Peyer's patch (tissue), 4 donors: ENCODE data around the genes CSK, RPP25 and GOLGA6C.

DNA sequence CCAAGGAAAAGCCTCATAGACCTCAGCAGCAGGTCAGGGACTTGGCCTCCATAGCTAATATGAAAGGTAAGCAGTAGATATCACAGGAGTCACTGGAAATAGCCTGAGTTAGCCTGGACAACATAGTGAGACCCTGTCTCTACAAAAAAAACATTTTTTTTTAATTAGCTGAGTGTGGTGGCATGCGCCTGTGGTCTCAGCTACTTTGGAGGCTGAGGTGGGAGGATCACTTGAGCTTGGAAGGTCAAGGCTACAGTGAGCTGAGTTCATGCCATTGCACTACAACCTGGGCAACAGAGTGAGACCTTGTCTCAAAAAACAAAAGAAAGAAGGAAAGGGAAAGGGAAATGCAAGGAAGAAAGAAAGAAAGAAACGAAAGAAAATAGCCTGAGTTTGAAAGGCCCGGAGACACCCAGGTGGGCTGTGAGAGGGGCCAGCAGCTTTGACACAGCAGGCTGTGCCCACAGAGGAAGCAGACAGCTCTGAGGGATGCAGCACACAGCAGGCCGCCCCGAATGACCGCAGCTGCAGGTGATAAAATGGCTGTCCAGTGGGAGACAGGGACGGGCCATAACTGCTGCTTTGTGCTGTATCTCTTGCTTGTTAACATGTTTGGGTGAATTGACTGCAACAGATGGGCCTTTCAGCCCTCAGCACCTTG, 36.9 kb upstream of the CLK3 start:
- PRO-cap: no peak
- RAMPAGE, long total RNA, 4 experiments: no peak in any of the 4 experiments

- PRO-cap: unidirectional peak, minus-strand start at chr15:74616536
- RAMPAGE, long total RNA, 4 experiments: no peak in any of the 4 experiments
Measured at GRCh38 chr15:74615994-74616969, 646 bp downstream of the CLK3 start.

GRCh38 chr15:74624685-74625282, 9.1 kb downstream of the CLK3 start:
- PRO-cap: no peak
- RAMPAGE, long total RNA, 4 experiments: no peak in any of the 4 experiments

GRCh38 chr15:74634495-74635419, 19.1 kb downstream of the CLK3 start:
- PRO-cap: no peak
- RAMPAGE, long total RNA, 4 experiments: start-site peak on the minus strand in 1 of 4 experiments, at chr15:74634784-74635290 at its widest, 12 reads per replicate

DNA sequence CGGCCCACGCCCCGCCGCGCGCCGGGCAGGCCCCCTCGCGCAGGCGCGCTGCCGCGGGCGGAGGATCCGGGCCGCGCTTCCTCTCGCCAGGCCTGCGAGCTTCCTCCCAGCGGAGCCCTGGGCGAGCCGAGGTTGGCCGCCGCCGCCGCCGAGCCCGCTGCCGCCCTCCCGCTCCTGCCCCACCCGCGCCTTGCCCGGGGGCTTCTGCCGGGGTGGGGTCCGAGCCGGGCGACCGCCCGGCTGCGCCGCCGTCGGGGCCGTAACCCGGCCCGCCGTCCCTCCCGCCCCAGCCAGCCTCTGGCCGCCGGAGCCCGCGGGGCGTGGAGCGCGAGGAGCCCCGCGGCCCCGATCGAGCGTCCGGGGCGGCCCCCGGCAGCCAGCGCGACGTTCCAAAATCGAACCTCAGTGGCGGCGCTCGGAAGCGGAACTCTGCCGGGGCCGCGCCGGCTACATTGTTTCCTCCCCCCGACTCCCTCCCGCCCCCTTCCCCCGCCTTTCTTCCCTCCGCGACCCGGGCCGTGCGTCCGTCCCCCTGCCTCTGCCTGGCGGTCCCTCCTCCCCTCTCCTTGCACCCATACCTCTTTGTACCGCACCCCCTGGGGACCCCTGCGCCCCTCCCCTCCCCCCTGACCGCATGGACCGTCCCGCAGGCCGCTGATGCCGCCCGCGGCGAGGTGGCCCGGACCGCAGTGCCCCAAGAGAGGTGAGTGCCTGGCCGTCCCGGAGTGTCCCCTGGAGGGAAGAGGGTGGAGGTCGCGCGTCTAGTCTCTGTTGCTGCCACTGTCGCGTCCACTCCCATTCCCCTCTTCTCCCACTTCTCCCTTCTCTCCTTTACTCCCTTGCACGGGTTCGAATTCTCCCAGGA, at the start of gene CSK:
Gene CSK, plus strand, starts transcription at position 63 of the 865 bp plus-strand sequence.
- PRO-cap: bidirectional peak, plus-strand start at position 42 of the sequence, minus-strand start outside the sequence; bidirectional peak, plus-strand start at position 527 of the sequence, minus-strand start at position 431 of the sequence
- RAMPAGE, long total RNA, 4 experiments: start-site peak on the plus strand in 3 of 4 experiments, centred at positions 63 to 715 of the sequence, 5 to 10 reads per replicate

DNA sequence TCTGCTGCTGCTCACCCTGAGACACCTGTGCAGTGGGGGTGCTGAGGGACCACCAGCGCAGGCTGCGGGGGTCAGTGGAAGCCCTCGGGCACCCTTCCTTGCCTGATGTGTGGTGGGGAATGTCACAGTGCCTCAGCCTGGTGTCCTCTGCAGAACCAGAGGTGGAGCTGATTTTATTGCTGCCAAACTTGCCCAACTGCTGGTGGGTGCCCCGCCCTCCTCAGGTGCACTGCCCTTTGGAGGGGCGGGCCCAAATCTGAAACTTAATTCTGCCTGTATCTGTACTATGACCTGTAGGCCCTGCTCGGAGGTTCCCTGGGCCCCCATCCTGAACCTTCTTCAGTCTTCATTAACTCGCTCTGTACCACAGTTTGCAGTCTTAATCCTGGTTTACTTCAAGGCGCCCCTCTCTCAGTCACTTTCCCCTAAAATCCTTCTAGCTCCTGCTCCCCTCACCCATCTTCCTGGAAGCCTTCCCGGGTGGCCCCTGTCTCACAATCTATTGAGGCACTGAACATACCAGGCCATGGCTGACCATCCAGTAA, 7.5 kb downstream of the CSK start:
- PRO-cap: bidirectional peak, plus-strand start at position 296 of the sequence, minus-strand start at position 149 of the sequence
- RAMPAGE, long total RNA, 4 experiments: no peak in any of the 4 experiments

- PRO-cap: no peak
- RAMPAGE, long total RNA, 4 experiments: no peak in any of the 4 experiments
Measured at GRCh38 chr15:74798281-74799230, 14.1 kb upstream of the LMAN1L start.

DNA sequence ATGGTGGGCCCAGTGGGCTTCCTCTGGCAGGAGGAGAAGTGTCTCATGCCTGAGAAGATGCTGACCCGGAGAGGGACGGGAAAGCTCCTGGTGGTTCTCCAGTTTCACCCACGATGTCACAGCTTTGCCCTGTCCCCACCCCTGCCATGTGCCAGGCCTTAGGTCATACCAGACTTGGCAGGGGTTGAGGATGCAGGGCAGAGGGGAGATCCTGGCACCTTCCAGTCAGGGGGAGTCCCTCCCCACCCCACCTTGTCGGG, 9.1 kb upstream of the LMAN1L start:
- PRO-cap: no peak
- RAMPAGE, long total RNA, 4 experiments: no peak in any of the 4 experiments

DNA sequence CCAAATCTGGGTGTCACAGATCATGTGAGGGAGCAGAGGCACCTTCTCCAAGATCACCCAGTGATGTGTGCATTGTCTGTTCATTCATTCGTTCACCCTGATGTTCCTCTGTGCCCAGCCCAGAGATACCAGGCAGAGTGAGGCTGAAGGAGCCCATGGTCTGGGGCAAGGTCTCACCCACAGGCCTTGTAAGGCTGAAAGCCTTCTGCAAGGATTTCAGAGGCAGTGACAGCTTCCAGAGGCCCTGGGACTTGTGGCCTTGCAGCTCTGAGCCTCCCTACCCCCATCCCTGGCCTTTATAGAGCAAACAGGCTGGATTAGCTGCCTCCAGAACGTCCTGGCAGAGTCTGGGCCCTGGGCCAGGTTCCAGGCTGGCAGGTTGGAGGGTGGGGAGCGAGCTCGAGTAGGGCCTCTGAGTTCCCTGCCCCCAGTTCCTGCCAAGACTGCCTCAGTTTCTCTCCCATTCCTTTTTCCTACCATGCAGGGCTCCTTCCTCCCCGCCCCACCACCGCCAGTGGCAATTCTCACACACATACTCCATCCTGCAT, 2.4 kb downstream of the LMAN1L start:
- PRO-cap: no peak
- RAMPAGE, long total RNA, 4 experiments: no peak in any of the 4 experiments

GRCh38 chr15:74896984-74897990, 7.4 kb downstream of the MPI start:
- PRO-cap: no peak
- RAMPAGE, long total RNA, 4 experiments: no peak in any of the 4 experiments

DNA sequence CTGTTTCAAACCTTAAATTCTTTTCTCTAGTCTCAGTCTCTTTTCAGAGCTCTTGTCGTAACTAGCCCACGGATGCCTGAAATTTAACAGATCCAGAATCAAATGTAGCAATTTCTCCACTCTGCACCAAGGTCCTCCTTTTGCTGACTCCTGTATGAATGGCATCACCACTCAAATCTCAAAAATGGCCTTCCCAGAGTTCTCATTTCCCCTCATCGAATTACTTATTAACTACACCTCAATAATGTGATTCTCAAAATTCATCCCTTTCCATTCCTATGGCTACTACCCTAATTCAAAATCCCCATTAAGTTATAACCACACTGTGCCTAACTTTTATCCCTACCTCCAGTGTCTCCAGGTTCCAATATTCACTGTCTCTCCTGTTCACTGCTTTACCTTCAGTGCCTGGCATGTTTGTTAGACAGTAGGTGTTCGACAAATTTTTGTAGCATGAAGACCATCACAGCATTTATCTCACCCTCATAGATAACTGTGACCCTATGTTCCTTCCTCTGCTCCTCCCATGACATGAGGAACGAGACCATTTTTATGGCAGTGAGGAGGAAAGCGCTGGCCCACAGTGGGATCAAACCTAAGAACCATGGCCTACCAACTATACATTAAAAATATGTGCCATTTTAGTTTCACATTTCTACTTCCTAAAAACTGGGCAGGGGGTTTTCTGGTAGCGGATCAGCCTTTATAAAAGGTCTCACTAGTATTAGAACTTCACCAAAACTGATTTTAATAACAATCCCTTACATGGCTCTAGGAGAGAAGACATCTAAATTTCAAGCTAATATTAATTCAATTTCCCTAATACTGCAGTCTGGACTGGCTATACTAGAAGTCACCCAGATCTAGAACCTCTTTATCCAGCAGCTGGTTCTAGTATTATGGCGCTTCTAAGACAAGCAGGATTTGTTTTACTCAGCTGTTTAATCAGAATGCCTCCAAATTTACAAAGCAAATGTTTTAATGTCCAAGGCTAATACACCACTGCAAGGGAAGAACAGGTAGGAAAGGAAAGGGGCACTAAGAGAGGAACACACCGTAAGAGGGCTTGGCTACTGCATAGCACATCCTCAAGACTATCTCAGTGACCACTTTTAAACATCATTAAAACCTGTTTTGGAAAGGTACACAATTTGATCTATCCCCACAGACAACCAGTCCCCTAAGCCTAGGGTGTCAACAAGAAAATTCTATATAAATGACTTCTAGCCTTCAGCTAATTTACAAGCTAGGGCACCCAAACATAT, 12.6 kb upstream of the FAM219B start:
- PRO-cap: no peak
- RAMPAGE, long total RNA, 4 experiments: no peak in any of the 4 experiments

- PRO-cap: no peak
- RAMPAGE, long total RNA, 4 experiments: no peak in any of the 4 experiments
Measured at GRCh38 chr15:74933562-74933931, 4.3 kb downstream of the COX5A start.

- PRO-cap: bidirectional peak, plus-strand start at chr15:74956906, minus-strand start at chr15:74956765; bidirectional peak, plus-strand start at chr15:74957233, minus-strand start at chr15:74957089
- RAMPAGE, long total RNA, 4 experiments: start-site peak on the plus strand in 1 of 4 experiments, at chr15:74957229-74957244 at its widest, 25 reads per replicate; start-site peak on the minus strand in 1 of 4 experiments, at chr15:74957425-74957464 at its widest, 9 reads per replicate
Measured at GRCh38 chr15:74956706-74957808, at the start of gene RPP25. RPP25 (minus strand) TSS chr15:74956772.

- PRO-cap: no peak
- RAMPAGE, long total RNA, 4 experiments: no peak in any of the 4 experiments
Measured at GRCh38 chr15:75019504-75020391, 3.6 kb upstream of the PPCDC start.

DNA sequence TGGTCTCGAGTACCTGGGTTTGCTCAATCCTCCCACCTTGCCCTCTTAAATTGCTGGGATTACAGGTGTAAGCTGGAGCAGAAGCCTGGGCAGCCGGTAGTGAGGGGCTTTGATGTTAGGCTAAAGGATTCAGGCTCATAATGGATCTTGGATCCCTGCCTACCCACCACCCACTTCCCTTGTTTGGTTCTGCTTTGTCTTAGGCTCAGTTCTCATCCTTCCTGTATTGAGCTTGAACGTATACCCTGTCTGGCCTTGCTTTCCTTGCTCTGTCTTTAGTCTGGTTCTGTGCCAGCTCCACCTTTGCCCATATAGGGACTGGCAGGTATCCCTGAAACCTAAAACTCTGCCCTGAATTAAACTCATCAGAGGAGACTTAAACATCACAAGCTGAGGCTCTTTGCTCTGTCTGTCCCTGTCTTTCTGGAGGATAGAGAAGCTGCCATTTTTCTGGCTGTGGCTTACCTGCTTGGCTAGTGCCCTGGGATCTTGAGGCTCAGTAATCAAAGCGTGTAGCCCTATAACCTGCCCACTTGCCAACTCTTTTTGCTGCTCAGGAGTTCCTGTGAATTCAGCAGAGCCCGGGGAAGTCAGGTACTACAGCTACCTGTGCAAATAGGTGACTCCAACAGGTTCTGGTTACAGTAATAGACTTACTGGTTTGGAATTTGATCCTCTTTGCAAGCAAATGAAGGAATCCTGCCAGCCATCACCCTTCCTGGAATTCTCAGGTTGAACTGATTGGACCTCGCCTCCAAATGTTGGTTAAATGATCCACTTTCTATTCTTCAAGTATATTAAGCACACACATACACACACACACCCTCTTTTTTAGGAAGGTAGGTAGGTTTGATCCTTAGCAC, 2.0 kb downstream of the PPCDC start:
- PRO-cap: no peak
- RAMPAGE, long total RNA, 4 experiments: start-site peak on the plus strand in 1 of 4 experiments, centred at position 329 of the sequence, 10 reads per replicate

GRCh38 chr15:75051318-75051947, 28.0 kb downstream of the PPCDC start:
- PRO-cap: no peak
- RAMPAGE, long total RNA, 4 experiments: no peak in any of the 4 experiments

GRCh38 chr15:75207064-75208105, 5.7 kb downstream of the C15orf39 start:
- PRO-cap: no peak
- RAMPAGE, long total RNA, 4 experiments: no peak in any of the 4 experiments

DNA sequence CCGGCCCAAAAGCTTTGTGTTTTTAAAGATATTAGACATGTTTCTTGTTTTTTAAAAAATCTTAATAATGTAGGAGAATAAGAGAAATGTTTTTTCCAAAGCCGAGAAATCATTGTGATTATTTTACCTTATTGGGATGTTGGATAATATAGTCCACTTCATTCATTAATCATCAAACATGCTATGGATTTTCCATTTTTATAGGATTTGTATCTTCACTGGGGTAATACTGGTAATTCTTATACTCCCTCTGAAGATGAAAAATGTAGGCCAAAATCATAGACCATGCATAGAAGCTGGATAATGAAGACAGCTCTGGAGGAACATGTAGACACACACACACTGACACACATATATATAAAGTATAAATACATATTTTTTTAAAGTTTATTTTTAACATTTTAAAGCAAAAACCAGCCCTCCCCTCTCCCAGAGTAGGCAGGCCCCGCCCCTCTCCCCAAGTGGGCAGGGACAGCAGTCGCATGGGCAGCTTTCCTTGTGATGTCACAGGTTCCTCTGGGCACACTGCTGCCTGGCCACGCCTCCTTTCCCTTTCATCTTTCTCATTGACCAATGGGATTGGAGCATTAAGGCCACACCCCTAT, at the start of gene GOLGA6C:
Gene GOLGA6C, plus strand, starts transcription at position 423 of the 605 bp plus-strand sequence.
- PRO-cap: no peak
- RAMPAGE, long total RNA, 4 experiments: no peak in any of the 4 experiments

GRCh38 chr15:75450178-75450675, 1.3 kb downstream of the SIN3A start:
- PRO-cap: no peak
- RAMPAGE, long total RNA, 4 experiments: no peak in any of the 4 experiments

GRCh38 chr15:75577861-75578117, 1.3 kb downstream of the PTPN9 start:
- PRO-cap: unidirectional peak, plus-strand start at chr15:75578070
- RAMPAGE, long total RNA, 4 experiments: no peak in any of the 4 experiments